HCT116 (cell line): Measurements from ENCODE around the genes TYW1 and TYW1B.

GRCh38 chr7:66930250-66930835 is 9.3 kb downstream of the TMEM248 start:
- RRBS = no CpG with 5 or more reads among the region's 8 CpGs

- RRBS = 100% methylated on average over 1 of the region's 8 CpGs
Observed at GRCh38 chr7:66958943-66959415, 36.4 kb downstream of the SBDS start.

DNA sequence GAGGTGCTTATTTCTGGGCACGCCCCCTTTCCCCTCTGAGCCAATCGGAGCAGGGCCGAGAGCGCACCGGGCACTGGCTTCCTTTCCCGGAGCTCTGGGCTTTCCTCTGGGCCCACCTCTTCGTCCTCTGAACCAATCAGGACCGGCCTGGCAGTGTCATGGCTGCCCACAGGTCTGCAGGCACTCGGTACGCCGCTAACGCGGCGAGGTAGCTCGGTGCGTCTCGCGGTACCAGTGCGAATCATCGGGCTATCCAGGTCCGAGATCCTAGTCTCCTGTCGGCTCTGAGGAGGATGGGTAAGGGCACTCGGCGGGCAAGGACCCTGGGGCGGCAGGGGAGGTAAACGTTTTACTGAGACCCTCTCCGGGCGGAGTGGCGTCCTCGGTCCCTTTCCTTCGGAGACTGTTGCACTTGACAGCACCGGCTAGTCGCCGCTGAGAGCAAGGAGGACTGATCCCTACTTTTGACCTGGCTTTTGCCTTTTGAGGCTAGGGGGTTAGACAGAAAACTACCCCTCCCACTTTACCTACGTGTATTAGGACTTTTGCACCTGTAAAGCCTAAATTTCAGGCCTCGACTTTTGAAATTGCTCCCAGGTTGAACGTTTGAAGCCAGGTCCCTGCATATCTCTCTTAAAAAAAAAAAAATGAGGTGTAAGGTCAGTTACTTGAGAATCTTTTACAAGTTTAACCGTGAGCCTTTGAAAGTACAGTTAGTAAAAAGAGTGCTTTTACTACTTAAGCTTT is at the start of gene TYW1:
Gene TYW1 (plus strand): TSS at position 148 of the 747 bp plus-strand sequence.
- RRBS = 4% methylated on average over 3 of the region's 38 CpGs

DNA sequence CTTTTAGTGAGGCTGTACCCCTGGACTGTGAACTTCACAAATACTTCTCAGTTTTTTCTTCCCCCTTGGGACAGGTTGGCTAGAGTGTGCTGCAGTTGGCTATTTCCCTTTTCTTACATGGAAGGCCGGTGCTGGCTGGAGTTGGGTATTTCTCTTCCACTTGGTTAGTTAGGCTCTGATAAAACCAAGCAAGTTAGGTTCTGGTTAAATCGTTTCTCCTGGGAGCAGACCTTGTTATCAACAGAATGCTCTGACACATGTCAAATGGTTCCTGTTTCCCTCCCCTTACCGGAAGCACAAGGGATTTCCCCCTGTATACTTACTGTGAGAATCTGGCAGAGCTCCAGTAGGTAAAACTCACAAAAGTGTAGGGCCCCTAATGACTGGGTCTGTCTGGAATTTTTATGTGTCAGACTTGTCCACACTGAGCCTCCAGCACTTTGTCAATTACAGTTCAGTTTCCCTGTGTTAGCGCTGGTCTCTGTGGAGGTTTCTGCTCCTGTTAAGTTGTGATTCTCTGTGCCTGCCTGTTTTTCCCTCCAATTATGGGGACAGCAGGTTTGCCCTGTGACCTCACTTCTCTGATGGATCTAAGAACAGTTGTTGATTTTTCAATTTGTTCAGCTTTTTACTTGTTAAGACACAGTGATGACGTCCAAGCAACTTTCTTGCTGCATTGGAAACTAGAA is 132.5 kb downstream of the TYW1 start:
- RRBS = no CpG with 5 or more reads among the region's 5 CpGs

- RRBS = no CpG with 5 or more reads among the region's 6 CpGs
Observed at GRCh38 chr7:67226302-67226909, 50.3 kb upstream of the SPDYE21 start.

DNA sequence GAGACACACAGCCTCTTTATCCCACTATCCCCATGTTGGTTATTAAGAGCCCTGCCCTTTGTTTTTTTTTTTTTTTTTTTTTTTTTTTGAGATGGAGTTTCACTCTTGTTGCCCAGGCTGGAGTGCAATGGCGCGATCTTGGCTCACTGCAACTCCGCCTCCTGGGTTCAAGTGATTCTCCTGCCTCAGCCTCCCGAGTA is 737.9 kb downstream of the SPDYE21 start:
- RRBS = no CpG with 5 or more reads among the region's 4 CpGs

DNA sequence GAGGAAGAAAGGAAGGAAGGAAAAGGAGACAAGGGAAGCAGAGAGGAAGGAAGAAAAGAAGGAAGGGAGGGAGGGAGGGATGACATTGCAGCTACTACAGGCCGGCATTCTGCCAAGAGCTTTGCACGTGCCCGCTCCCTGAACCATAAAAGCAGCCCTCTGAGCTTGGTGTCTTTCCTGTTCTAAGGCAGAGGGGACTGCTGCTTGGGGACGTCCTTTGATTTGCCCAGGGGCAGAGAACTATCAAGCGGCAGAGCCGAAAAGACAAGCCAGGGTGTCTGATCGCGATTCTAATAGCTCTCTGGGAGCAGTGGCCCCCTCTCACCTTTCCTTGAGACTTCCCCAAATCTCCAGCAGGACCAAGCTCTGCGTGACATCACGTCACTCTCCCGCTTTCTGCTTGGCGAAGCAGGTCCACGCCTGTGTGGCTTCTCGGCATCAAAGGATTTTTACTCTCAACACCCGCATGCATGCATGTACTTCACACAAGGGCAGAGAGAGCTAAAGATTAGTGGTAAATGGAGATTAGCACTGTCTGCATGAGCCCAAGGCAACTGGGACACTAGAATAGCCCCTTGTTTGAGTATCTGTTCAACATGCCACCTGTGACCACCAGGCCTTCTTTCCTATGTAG is 167.7 kb upstream of the AUTS2 start:
- RRBS = no CpG with 5 or more reads among the region's 15 CpGs

GRCh38 chr7:69502463-69502750 is 95.9 kb upstream of the AUTS2 start:
- RRBS = no CpG with 5 or more reads among the region's 3 CpGs

- RRBS = no CpG with 5 or more reads among the region's 4 CpGs
Observed at GRCh38 chr7:69630403-69630838, 32.1 kb downstream of the AUTS2 start.

DNA sequence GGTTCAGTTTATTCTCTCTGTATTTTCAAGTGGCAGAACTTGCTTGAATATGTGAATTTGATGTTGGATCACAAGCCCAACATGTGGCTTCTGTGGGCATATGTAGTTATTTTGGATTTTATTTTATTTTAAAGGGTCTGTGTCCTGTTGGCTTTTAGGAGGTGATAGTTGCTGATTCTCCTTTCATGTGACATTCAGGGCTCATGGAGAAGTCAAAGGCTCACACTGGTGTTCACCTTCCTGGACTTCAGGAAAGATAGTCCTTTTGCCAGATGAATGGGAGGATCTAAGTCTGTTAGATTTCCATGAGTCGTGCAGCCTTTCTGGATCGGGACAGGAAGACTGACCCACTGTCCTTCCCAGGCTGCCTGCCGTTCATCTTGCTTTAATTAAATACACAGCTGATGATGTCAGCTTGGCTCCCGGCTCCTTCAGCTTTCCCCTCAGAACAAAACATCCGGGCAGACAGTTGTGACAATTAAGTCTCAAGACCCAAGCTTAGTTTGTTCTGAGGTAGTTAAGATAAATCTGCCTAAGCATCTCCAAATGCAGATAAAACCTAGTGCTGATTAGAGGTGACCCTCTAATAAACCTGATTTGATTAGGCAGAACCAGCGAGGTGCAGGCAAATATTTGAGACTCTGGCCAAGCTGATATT is 58.5 kb downstream of the AUTS2 start:
- RRBS = 10% methylated on average over 1 of the region's 6 CpGs

DNA sequence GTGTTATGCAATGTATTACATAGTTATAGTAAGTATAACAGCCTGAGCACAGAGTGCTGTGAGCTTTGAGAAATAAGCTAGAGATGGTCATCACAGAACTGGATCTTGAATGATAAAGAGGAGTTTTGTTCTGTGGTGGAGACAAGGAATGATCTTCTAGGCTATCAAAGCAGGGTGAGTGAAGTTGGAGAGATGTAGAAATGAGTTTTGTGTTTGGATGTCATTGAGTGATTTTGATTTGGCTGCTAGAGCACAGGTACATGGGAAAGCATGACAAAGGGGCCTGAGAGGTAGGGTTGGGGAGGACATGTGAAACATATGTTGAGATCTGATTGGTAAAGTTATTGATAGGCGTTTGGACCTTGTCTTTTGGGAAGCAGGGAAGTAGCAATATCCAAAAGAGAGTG is 123.4 kb downstream of the AUTS2 start:
- RRBS = no CpG with 5 or more reads among the region's 1 CpG

- RRBS = no CpG with 5 or more reads among the region's 3 CpGs
Observed at GRCh38 chr7:70449891-70450712, 681.8 kb upstream of the GALNT17 start.

DNA sequence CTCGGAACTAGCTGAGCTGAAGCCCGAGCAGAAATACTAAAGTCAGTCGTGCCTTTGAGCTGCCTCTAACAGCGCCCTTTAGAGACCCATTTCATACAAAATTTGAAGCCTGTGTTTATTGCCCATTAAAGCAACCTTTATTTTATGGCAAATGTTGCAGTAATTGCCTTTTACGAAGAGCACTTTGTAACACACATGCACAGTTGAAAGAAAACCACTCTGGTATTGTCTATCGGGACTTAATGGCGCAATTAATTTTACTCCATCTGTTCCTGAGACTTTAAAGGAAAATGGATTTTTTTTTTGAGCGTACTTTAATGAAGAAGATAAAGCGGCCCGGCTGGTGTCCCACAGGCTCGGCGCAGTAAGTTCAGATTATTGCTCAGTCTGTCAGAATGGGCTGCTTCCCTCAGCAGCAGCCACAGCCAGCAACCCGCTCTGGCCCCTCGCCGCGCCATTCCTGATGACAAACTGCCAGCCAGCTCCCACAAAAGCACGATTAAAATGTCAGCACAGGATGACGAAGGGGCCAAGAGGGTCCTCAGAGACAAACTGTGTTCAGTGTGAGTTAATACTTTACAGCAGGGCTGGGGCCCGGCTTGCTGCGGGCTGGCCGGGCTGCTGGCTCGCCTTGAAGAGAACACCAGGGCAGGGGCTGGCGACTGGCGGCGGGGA is 501.1 kb upstream of the GALNT17 start:
- RRBS = no CpG with 5 or more reads among the region's 25 CpGs

GRCh38 chr7:70694272-70695020 is 437.5 kb upstream of the GALNT17 start:
- RRBS = 94% methylated on average over 49 of the region's 107 CpGs

- RRBS = 70% methylated on average over 7 of the region's 34 CpGs
Observed at GRCh38 chr7:70695386-70695832, 436.5 kb upstream of the GALNT17 start.

GRCh38 chr7:71198564-71199415 is 66.8 kb downstream of the GALNT17 start:
- RRBS = no CpG with 5 or more reads among the region's 15 CpGs

- RRBS = no CpG with 5 or more reads among the region's 5 CpGs
Observed at GRCh38 chr7:71636230-71636858, 504.4 kb downstream of the GALNT17 start.

DNA sequence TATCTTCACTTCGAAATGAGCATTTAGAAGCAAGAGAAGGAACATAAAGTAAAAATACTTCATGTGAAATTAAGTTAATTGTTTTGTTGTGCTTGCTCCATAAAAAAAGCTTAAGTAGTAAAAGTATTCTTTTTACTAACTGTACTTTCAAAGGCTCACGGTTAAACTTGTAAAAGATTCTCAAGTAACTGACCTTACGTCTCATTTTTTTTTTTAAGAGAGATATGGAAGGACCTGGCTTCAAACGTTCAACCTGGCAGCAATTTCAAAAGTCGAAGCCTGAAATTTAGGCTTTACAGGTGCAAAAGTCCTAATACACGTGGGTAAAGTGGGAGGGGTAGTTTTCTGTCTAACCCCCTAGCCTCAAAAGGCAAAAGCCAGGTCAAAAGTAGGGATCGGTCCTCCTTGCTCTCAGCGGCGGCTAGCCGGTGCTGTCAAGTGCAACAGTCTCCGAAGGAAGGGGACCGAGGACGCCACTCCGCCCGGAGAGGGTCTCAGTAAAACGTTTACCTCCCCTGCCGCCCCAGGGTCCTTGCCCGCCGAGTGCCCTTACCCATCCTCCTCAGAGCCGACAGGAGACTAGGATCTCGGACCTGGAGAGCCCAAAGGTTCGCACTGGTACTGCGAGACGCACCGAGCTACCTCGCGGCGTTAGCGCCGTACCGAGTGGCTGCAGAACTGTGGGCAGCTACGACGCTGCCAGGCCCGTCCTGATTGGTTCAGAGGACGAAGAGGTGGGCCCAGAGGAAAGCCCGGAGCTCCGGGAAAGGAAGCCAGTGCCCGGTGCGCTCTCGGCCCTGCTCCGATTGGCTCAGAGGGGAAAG is at the start of gene TYW1B:
Gene TYW1B (minus strand): TSS at position 682 of the 824 bp plus-strand sequence.
- RRBS = no CpG with 5 or more reads among the region's 41 CpGs

DNA sequence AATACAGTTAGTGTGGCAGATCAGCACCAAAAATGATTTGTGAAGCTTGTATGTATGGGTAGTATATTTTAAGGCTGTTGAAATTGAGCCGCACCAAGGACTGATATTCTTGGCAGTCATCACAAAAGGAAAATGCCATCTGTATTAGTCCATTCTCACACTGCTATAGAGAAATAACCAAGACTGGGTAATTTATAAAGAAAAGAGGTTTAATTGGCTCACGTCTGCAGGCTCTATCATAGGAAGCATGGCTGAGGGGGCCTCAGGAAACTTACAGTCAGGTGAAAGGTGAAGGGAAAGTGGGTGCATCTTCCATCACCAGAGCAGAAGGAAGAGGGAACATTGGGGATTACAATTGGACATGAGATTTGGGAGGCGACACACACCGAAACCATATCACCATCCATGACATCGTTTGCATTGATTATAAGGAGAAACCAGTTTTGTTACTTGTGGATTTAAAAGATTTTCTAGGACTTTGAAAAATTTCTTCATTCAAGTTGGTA is 42.9 kb upstream of the POM121 start:
- RRBS = no CpG with 5 or more reads among the region's 5 CpGs

GRCh38 chr7:72925289-72926007 is 553 bp downstream of the POM121 start:
- RRBS = no CpG with 5 or more reads among the region's 63 CpGs